ENCODE measurements around a stretch of chr7.

DNA sequence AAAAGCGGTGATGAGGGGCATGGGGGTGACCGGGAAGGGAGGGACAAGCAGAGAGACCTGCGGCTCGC lies 1.2 kb downstream of the ZC3HAV1 start:
- PRO-cap, 4 experiments: no peak in any of the 4 experiments
- RAMPAGE, long total RNA, 4 experiments: no peak in any of the 4 experiments

GRCh38 chr7:139232191-139232490 lies 1.1 kb downstream of the UBN2 start:
- PRO-cap, 4 experiments: peak in 2 of 4 experiments; most common plus-strand start chr7:139232421 (in 2); most common minus-strand start chr7:139232277 (in 1)
- RAMPAGE, long total RNA, 4 experiments: no peak in any of the 4 experiments

DNA sequence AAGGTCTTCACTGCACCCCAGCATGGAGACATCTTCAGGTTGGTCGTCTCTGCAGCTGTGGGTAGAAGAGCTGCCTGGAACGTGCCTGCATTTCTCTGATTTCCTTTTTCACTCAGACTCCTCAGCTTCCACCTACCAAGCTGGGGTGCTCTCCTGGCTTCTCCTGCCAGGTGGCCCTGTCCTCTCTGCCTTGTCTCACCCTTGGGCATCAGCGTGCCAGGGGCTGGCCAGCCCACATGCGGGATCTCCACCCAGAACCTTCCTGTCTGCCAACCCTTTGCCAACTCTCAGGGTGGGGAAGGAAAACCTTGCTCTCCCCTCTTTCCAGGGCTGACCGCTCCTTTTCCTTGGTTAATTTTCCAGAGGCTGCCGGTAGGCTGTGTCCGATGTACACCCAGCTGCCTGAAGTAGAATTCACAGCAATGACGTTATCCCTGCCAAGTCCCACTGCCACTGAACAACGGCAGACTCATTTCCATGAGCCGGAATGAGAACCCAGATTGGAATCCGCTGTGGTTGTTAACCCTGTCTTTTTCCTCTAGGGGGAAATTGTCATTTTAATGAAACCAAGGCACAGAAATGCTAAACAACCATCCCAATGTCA lies 30.6 kb downstream of the KLRG2 start:
- PRO-cap, 4 experiments: no peak in any of the 4 experiments
- RAMPAGE, long total RNA, 4 experiments: no peak in any of the 4 experiments

DNA sequence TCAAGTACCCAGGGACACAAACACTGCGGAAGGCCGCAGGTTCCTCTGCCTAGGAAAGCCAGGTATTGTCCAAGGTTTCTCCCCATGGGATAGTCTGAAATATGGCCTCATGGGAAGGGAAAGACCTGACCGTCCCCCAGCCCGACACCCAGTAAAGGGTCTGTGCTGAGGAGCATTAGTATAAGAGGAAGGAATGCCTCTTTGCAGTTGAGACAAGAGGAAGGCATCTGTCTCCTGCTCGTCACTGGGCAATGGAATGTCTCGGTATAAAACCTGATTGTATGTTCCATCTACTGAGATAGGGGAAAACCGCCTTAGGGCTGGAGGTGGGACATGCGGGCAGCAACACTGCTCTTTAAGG lies 15.8 kb downstream of the KLRG2 start:
- PRO-cap, 4 experiments: no peak in any of the 4 experiments
- RAMPAGE, long total RNA, 4 experiments: no peak in any of the 4 experiments

- PRO-cap, 4 experiments: no peak in any of the 4 experiments
- RAMPAGE, long total RNA, 4 experiments: no peak in any of the 4 experiments
Measured at GRCh38 chr7:139570567-139571369, 47.3 kb downstream of the CLEC2L start.

DNA sequence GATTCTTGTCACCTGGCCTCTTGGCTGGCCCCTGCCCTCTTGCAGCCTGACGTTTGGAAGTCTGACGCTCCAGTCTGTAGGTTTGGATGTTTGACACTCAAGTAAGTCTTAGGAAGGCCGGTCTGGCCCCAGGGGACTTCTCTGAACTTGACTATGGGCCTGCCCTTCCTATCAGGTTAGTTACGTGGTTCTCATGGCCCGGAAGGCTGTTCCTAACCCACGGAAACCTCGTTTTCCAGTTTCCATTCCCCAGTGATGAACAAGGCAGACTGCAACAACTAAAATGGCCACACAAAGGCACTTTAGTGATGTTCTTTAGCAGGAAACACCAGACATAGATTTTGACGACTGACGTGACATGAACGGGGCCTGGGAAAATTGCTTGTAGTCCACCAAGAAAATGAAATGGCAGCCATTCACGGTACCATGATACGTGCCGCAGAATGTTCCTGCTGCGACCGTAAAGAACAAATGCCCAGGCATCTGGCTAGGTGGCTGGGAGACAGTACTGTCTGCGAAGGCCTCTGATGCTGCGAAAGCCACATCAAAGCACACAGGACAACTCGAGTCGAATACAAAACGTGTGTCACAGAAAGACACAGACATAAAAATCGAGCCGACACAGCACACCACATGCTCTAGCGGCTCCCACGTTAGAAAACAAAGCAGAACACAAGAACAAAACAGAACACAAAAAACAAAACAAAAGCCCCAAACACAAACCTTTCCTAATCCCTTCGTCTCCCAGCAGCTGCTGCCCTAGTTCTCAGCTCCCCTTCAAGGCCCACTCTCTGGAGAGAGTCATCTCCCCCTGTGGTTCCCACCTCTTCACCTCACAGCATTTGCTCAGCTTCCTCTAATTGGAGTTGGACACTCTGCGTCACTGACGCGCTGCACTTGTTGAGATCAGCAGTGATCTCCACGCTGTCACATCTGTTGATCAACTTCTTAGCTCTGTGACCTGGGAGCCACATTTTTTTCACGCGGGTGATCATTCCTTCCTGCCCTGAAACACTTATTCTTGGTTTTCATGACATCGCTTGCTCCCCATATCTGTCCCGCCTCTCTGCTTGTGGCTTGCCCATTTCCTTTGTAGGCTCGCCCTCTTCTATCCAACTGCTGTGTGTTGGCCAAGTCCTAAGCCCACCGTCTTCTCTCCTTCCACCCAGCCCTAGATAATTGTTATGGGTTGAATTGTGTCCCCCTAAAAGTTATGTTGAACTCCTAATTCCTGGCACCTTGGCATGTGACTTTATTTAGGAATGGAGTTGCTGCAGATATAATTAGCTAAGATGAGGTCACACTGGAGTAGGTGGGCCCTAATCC lies 112.2 kb downstream of the CLEC2L start:
- PRO-cap, 4 experiments: peak in 1 of 4 experiments; most common minus-strand start position 844 of the sequence (in 1)
- RAMPAGE, long total RNA, 4 experiments: no peak in any of the 4 experiments

DNA sequence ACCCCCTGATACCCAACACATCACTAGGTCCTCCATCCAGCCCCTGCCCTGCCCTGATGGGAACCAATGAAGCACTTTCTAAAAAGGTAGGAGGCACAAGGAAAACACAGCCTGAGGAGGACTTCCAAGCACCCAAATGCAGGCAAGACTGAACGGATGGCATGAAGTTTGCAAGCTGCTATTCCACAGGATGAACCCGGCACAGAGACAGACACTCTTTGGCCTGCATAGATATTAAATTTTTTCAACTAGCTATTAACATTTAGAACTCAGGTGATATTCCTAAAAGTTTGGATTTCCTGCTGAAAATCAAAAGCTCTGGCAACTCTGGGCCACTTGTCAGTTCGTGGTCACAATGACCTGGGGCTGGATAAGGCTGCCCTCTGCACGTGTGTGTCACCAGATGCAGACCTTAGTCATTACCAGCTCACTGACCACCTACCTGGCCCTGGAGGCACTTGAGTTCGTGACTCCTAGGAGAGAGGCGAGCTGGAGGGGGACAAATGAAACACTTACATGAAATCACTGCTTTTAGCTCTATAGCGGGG lies 126.6 kb downstream of the HIPK2 start:
- PRO-cap, 4 experiments: no peak in any of the 4 experiments
- RAMPAGE, long total RNA, 4 experiments: no peak in any of the 4 experiments

- PRO-cap, 4 experiments: no peak in any of the 4 experiments
- RAMPAGE, long total RNA, 4 experiments: no peak in any of the 4 experiments
Measured at GRCh38 chr7:139758288-139759034, 19.3 kb downstream of the HIPK2 start.

DNA sequence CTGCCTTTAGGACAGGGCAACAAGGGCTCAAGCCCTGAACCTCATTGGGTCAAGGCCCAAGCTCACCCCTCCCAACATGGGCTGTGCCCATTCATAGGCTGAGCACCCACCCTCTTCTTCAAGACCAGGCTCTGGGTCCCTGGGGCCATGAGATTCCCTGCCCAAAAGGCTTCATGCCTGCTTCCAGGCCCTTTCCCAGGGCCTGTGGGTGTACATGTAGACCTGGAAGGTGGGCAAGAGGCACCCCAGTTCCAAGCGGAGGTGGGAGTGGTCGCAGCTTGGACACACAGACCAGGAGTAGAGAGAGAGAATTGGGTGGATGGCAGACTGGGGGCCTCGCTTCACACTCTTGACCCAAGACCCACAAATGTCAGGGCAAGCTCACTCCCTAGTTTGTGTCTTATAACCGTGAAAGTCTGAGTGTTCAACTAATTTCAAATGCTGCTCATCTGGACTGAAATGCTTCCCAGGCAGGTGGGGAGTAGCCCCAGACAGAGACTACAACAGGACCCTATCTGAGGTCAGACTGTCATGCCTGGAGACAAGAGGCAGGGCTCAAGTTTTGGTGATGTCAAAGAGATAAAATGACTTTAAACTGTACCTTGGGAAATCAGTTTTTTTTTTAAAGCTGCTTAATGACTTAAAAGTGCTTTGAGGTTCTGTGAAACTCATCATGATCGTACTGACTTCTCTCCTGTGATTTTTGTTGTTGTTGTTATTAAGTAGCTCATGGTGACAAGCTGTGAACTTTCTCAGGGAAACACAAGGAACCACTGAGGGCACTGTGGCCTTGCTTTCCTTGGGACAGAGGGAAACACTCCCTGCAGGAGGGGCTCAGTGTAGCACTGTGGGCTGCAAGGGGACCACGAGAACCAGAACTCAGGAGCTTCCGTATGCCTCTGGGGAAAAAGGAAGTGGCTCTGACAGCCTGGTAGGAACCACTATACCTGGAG lies 9.7 kb downstream of the HIPK2 start:
- PRO-cap, 4 experiments: no peak in any of the 4 experiments
- RAMPAGE, long total RNA, 4 experiments: no peak in any of the 4 experiments

- PRO-cap, 4 experiments: no peak in any of the 4 experiments
- RAMPAGE, long total RNA, 4 experiments: no peak in any of the 4 experiments
Measured at GRCh38 chr7:139844559-139845153, 15.6 kb downstream of the TBXAS1 start.

- PRO-cap, 4 experiments: no peak in any of the 4 experiments
- RAMPAGE, long total RNA, 4 experiments: no peak in any of the 4 experiments
Measured at GRCh38 chr7:139875656-139876288, 46.7 kb downstream of the TBXAS1 start.

GRCh38 chr7:139901264-139901864 lies 72.3 kb downstream of the TBXAS1 start:
- PRO-cap, 4 experiments: peak in 4 of 4 experiments; most common plus-strand start chr7:139901671 (in 4)
- RAMPAGE, long total RNA, 4 experiments: no peak in any of the 4 experiments

- PRO-cap, 4 experiments: no peak in any of the 4 experiments
- RAMPAGE, long total RNA, 4 experiments: no peak in any of the 4 experiments
Measured at GRCh38 chr7:139984228-139985043, 78.3 kb downstream of the PARP12 start.

DNA sequence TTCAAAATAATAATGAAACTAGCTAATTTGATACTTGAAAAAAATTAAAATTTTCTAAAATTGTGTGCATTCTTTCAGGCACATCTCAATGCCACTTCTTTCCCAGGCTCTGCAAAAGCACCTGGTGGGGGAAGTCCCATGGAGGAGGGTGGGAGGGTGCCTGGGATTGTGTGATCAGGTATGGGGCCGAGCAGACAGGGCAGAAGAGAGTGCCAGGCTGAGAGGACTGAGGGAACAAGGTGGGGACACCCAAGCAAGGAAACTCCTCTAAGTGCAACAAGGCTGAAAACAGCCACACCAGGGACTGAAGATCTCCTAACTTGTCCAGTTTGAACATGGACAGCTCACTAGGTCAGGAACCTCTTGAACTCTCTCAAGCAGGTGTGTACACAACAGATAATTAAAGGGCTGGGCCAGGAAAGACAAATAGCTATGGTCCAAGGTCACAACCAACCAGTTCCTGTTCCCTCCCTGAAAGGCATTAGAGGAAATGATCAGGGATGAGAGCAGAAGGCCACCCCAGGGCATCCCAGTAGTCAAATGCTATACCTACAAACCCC lies 13.7 kb downstream of the PARP12 start:
- PRO-cap, 4 experiments: no peak in any of the 4 experiments
- RAMPAGE, long total RNA, 4 experiments: no peak in any of the 4 experiments

GRCh38 chr7:140059149-140060023 lies 3.4 kb downstream of the PARP12 start:
- PRO-cap, 4 experiments: no peak in any of the 4 experiments
- RAMPAGE, long total RNA, 4 experiments: no peak in any of the 4 experiments

- PRO-cap, 4 experiments: no peak in any of the 4 experiments
- RAMPAGE, long total RNA, 4 experiments: no peak in any of the 4 experiments
Measured at GRCh38 chr7:140327009-140327727, 71.2 kb downstream of the SLC37A3 start.

DNA sequence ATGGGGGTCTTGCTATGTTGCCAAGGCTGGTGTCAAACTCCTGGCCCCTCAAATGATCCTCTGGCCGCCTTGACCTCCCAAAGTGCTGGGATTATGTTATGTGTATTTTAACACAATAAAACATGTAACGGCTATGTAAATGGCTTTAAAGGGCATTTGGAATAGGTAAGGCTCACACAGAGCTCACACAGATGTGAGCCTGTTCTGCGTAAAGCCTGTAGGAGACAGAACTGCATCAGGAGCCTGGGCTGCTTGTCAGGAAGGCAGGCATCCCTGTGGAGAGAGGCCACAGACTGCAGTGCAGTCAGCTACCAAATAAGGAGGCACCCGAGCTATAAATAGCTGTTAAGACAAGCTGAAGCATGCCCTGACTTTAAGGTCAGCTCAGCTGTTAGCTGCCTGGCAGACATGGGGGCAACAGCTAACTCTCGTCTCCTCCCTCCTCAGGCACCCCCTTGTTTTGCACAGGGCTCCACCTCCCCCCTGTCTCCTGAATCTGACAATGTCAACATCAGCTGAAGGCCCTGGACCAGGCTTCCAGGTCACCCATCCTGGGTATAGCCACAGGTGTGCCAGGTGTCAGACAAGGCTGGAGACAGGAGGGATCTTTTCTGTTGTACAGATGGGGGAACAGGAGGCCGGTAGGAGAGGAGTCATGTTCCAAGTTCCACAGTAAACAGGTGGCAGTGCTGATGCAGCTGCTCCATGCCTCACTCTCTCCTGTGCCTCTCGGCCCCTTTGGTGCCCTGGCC lies 27.5 kb upstream of the MKRN1 start:
- PRO-cap, 4 experiments: no peak in any of the 4 experiments
- RAMPAGE, long total RNA, 4 experiments: no peak in any of the 4 experiments

GRCh38 chr7:140646919-140647454 lies 6.4 kb upstream of the DENND2A start:
- PRO-cap, 4 experiments: no peak in any of the 4 experiments
- RAMPAGE, long total RNA, 4 experiments: no peak in any of the 4 experiments

GRCh38 chr7:140672995-140673941 lies 523 bp downstream of the ADCK2 start:
- PRO-cap, 4 experiments: peak in 4 of 4 experiments; most common plus-strand start chr7:140673349 (in 1); most common minus-strand start chr7:140673364 (in 4)
- RAMPAGE, long total RNA, 4 experiments: no peak in any of the 4 experiments

- PRO-cap, 4 experiments: no peak in any of the 4 experiments
- RAMPAGE, long total RNA, 4 experiments: no peak in any of the 4 experiments
Measured at GRCh38 chr7:141071018-141071736, 2.7 kb upstream of the TMEM178B start.

Data from spleen (tissue), 7 donors.